Aortic smooth muscle cell (primary cell): ENCODE measurements around the genes TTK and IBTK.

- RRBS: no CpG with 5 or more reads among the region's 4 CpGs
Measured at GRCh38 chr6:75467298-75467715, 26.3 kb downstream of the FILIP1 start.

DNA sequence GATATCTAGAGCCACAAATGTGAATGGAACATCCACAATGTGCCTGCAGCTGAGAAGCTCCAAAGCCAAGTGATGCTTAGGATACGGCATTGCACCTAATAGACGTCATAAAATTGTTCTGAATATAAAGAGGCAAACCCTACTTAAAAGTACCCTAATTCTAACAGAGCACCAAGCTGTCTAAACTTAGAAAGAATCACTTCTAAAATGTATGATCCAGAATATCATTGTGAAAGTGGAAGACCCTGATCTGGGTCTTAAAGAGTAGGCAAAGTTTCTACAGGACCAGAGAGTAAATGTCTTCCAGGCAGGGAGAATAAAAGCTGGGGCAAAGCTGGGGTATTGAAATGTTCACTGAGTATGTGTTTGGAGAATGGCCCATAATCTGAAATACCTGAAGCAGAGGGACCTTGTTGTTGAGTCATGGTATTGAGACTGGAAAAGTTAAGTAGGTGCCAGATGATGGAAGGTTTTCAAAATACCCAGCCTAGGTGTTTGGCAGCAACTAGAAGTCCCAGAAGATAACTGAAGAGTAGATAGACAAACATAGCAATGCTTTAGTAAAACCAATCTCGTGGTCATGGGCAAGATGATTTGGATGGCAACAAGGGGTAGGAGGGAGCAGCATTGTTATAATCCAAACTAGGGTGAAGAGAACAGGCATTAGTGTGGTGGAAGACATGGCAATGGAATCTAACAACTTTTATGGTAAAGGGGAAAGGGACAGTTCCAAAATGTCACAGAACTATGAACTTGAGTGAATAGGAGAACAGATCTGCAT, 2.5 kb downstream of the FILIP1 start:
- RRBS: no CpG with 5 or more reads among the region's 3 CpGs

GRCh38 chr6:75603502-75603968, 1.9 kb downstream of the SENP6 start:
- RRBS: no CpG with 5 or more reads among the region's 7 CpGs

GRCh38 chr6:75641525-75642136, 40.0 kb downstream of the SENP6 start:
- RRBS: no CpG with 5 or more reads among the region's 2 CpGs

DNA sequence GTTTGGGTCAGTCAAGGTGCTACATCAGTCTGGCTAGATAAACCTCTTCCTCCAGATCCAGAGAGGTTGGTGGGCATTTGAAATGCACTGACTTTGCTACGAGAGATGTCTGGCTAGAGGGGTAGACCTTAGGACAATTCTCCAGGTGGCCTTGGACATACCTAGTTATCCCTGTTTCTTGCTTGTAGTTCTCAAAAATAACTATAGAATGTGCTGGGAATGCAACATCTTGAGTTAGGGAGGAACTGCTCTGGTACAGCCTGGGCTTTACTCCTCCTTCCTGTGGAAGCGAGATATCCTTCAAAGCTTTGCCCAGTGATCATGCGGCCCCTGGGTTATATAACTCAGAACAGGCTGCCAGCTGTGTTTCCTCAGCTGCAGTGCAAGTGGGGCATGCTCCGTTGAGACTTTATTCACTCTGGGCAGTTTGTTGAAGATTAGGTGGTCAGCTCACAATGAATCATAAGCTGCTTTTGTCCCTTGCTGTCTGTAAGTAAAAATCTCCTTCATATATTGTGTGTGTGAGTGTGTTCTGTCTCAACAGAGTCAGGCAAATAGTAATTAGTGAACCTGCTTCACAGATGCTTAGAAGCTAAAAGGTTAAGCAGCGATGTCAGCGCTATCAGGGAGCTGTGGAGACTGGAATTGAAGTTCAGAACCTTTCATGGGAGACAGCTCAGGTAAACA, 688.6 kb downstream of the HTR1B start:
- RRBS: no CpG with 5 or more reads among the region's 6 CpGs

- RRBS: no CpG with 5 or more reads among the region's 2 CpGs
Measured at GRCh38 chr6:77461326-77461612, 2.0 kb downstream of the HTR1B start.

- RRBS: no CpG with 5 or more reads among the region's 2 CpGs
Measured at GRCh38 chr6:77834870-77835119, 182.0 kb downstream of the MEI4 start.

DNA sequence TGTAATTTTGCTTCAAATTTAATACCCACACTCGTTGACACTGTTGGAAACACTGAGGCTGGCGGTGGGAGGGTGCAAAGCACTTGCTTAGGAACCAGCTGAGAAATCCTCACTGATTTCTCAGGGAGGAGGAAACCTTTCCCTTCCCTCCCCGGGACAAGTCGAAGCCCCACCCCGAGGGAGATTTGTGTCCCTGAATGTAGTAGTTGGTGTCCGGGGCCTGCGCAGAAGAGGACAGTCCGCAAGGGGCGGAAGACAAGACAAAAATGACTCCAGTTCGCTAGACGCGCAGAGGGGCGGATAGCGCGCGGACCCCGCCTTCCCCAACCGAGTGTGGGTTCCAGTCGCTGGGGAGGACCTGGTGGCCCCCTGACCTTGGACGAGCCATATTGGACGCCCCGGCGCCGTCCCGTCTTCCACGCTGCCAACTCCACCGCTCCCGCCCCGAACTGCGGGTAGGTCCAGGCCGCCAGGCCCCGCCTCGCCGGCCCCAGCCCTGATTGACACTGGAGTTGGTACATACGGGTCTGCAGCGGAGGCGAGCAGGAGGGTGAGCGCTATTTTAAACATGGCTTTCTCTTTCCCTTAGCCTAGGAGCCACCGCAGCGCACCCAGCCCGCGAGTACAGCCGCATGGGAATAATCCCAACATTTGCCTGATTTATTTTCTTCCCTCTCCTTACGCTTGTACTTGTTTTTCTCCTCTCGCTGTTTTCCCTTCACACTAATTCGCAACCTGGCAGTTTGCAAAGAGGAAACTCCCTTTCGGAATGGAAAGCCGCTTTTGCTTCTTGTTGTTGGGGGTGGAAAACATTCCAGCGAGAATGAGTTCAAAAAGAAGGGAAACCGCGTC, 155.6 kb upstream of the PHIP start:
- RRBS: 2% methylated on average over 14 of the region's 51 CpGs

GRCh38 chr6:79570408-79570977, 33.3 kb upstream of the LCA5 start:
- RRBS: no CpG with 5 or more reads among the region's 1 CpG

- RRBS: no CpG with 5 or more reads among the region's 5 CpGs
Measured at GRCh38 chr6:79578082-79578825, 41.0 kb upstream of the LCA5 start.

- RRBS: no CpG with 5 or more reads among the region's 11 CpGs
Measured at GRCh38 chr6:79663575-79664185, 32.6 kb downstream of the SH3BGRL2 start.

DNA sequence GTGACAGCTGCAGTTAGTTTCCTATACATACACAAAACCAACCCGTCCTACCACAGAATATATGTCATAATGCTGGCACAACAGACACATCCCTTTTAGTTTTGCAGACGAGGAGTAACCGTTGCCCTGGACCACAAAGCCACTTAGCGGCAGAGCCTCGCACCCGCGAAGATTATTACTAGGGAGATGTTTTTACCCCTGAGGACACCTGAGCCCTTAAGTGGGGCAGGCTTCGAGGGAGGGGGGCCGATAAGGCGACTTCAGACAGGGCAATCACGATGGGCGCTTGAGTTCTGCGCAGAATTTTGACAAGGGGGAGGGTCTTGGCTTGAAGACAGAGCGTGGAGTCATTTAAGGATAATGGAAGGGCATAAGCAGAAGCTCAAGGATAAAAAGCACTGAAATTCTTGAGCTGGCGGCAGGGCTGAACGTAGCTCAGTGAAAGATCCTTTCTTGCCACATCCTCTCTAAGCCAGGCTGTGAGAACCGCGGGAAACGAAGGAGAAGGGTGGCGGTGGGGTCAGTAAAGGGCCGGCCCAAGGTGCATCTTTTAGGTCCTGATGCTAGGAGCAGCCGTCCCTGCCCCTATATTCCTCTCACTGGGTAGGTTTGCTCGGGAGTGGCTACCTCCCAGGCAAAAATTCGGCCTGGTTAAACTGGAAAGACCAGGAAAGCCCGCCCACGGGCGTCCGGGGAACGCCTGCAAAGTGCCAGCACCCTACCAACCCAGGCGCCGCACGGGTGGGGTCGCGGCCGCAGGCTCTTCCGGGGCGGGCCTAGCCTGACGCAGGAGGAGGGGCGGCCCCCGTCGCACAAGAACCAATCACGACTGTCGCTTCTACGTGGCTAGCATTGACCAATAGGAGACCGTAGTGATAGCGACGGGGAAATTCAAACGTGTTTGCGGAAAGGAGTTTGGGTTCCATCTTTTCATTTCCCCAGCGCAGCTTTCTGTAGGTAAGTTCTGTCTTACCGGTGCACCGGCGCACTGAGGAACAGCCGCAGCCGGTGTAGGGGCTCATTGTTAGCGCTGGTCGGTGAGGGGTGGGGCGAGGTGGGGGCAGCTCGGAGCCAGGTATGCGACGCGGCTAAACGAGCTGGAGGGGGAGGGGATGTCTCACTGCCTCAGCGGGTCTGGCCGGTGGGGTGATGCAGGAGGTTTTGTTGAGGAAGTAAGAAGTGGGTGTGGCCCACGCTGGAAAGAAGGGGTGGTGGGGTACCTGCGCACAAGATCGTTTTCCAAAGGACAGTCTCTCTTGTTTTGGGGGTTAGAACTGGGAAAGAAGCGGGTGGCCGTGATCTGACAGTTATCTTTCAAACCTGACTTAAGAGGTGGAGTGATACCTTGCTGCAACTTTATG, at the start of gene TTK:
TSS of gene TTK (plus strand) at position 893 of the 1,361 bp plus-strand sequence.
- RRBS: 2% methylated on average over 8 of the region's 70 CpGs

DNA sequence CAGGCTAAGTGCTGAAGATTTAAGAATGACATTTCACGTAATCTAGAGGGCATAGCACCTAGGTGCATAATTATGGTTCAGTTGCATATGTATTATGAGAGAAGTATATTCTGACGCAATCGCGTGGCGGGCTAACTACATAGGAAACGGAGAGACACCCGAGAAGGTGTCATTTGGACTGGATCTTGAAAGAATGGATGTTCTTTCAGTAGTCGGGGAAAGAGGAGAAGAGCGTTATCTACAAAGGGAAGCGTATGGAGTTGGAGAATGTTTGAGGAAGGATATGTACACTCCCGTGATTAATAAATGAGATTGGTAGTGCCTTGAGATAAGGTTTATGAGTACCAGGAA, 1.9 kb upstream of the TENT5A start:
- RRBS: no CpG with 5 or more reads among the region's 11 CpGs

- RRBS: no CpG with 5 or more reads among the region's 1 CpG
Measured at GRCh38 chr6:81774424-81774923, 22.0 kb upstream of the TENT5A start.

DNA sequence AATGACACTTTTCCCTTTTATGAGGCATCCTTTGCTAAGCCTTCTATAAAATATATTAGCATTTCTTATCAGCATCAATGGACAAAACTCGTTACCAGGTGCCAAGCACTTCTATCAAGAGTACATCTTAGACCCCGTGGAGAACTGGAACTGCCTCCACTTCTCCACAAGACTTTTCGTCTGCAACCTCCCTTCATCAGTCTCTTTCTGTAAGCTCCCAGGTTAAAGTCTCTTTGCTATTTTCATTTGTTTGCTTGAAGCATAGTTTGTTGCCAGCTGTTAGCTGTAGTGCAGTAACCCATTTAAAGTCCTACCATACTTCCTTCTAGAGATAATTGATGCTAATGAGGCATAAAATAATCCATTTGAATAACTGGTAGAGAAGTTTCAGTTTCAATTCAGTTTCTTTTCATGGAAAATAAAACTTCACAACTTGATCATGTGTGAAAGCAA, 68.3 kb upstream of the TENT5A start:
- RRBS: no CpG with 5 or more reads among the region's 3 CpGs

GRCh38 chr6:81831169-81831746, 78.8 kb upstream of the TENT5A start:
- RRBS: no CpG with 5 or more reads among the region's 6 CpGs

DNA sequence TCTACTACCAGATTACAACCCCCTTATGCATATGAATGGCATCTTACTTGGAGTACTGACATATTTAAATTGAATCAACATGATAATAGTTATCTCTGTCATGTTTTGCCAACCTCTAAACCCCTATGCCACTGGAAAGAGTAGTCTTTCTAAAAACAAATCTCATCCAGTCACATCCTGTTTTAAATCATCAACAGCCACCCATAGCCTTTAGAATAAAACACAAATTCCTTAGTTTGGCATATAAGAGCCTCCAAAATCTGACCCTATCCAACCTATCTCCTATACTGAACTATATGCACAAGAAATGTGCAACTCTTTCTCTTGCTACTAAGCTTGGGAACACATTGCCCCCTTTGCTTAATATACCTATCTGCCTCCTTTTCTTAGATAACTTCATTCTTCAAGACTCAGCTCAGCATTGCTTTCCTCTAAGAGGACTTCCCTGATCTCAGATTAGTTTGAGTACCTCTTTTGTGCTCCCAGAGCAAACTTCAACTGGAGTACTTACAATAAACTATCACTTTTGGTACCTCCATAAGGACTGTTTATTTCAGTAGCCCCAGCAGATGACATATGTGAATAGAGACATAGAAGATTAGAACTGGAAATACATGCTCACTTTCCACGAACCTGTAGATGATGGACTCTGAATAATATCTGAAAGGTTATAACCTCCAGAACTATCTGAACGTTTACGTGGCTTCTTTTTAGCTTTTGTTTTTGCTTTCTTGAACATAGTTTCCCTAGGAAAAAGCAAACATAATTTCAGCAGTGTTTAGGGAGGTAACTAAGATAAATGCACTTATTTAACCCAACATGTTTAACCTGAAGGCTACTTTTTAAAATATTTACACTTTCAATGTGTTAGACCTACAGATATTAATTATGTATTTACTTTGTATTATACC, 47.8 kb downstream of the IBTK start:
- RRBS: no CpG with 5 or more reads among the region's 3 CpGs

- RRBS: 1% methylated on average over 23 of the region's 59 CpGs
Measured at GRCh38 chr6:82247379-82248185, at the start of gene IBTK. TSS of gene IBTK (minus strand) at chr6:82247744.

DNA sequence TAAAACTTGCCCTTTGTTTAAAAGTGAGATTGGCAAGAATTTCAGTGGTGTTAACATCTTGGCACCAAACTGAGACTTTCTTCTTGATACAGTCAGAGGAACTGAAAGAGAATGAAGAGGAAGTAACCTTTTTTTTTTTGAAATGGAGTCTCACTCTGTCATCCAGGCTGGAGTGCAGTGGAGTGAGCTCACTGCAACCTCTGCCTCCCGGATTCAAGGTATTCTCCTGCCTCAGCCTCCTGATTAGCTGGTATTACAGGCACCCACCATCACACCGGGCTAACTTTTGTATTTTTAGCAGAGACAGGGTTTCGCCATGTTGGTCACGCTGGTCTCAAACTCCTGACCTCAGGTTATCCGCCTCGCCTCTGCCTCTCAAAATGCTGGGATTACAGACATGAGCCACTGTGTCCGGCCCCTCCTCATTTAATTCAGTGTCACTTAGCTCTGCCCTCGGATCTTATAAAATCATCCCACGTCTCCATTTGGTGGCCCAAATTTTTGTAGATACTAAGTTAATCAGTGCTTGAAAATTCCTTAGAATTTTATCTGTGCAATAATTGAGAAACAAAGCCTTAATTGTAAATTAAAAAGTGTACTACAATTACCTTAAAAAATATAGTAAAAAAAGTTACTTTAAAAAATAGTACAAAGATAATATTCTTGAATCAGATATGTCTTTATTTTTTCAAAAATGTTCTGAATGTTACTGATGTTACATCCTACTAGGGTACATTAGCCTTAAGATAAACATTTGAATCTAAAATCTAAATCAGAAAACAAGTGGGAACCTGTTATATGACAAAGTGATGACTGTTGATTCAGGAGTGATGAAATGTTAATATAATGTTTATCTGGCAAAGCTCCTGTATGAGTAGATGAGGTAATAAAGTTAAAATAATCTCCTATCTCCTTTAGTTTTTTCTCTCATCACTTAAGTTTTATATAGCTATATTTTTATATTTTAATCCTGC, 3.9 kb downstream of the DOP1A start:
- RRBS: no CpG with 5 or more reads among the region's 9 CpGs

DNA sequence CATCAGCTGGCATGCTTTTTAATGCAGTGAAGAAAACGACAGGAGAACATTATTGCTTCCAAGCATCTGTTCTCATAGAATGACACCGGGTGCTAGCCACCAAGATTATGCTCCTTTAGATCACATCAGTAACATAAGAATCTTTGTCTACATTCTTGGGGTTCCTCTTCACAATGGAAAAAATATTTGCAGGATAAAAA, 29.0 kb downstream of the RWDD2A start:
- RRBS: no CpG with 5 or more reads among the region's 2 CpGs